Ileum (tissue), 1 donor: ENCODE data around the genes KLHL35 and DGAT2.

DNA sequence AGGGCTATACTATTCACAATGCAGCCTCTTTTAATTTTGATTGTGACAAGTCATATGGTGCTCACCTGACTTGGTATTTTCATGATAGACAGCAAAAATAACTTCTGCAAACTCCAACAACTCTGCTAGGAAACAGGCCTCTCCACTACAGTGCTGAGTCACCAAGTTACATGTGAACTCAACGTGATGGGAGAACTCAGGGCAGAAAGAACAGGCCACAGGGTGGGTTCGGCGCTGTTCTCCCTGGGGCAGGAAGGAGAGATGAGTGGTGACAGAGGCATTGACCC, 76.6 kb upstream of the UCP3 start:
- PRO-cap = no peak

DNA sequence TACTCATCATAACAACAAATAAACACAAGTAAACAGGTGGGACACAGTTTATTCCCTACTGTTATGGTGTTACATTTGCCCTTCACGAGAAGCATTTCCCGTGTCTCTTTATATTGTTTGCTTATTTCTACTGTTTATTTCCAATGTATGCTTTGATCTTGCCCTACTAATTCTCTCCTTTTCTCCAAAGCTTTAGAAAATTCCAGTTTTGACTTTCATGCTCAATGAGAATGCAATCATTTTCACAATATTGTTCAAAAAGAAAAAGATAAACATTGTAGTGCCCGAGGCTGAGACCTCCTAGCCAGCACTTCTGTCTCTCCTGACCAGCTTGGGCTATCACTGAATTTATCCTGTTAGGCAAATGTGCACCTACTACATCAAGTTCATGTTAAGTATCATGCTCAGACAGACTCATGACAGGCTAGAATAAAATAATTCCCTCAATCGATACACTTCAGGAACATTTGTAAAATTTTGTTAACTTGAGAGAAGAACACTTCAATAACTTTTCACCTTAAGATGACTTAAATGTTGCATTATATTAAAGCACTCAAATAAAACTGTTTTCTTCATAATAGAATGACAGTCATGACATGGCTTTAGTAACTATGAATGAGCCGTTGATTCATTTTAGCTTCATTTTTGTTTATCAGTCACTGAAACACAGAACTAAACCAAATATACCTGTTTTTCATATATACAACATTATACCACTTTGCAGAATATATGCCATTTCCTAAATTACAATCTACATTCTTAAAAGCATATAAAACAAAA, 22.4 kb upstream of the P4HA3 start:
- PRO-cap = no peak

DNA sequence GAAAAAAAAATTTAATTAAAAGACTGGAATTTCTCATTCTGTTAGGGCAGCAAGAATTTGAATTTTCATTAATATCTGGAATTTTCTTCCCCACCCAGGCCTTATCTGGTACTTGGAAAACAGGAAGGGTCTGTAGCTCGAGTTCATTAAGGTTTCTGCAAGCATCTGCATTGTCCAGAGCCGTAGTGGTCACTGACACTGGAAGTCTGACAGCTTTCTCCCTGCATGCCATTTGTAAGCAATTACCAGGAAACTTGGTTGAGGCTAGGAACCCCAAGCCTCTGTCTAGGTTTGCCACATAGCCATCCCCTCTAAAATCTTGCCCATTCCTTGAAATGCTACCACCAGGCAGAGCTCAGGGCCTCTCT, 5.4 kb upstream of the PGM2L1 start:
- PRO-cap = no peak

- PRO-cap = no peak
Measured at GRCh38 chr11:74441936-74442341, 25.4 kb downstream of the KCNE3 start.

GRCh38 chr11:74640852-74641625, 48.7 kb downstream of the POLD3 start:
- PRO-cap = no peak

DNA sequence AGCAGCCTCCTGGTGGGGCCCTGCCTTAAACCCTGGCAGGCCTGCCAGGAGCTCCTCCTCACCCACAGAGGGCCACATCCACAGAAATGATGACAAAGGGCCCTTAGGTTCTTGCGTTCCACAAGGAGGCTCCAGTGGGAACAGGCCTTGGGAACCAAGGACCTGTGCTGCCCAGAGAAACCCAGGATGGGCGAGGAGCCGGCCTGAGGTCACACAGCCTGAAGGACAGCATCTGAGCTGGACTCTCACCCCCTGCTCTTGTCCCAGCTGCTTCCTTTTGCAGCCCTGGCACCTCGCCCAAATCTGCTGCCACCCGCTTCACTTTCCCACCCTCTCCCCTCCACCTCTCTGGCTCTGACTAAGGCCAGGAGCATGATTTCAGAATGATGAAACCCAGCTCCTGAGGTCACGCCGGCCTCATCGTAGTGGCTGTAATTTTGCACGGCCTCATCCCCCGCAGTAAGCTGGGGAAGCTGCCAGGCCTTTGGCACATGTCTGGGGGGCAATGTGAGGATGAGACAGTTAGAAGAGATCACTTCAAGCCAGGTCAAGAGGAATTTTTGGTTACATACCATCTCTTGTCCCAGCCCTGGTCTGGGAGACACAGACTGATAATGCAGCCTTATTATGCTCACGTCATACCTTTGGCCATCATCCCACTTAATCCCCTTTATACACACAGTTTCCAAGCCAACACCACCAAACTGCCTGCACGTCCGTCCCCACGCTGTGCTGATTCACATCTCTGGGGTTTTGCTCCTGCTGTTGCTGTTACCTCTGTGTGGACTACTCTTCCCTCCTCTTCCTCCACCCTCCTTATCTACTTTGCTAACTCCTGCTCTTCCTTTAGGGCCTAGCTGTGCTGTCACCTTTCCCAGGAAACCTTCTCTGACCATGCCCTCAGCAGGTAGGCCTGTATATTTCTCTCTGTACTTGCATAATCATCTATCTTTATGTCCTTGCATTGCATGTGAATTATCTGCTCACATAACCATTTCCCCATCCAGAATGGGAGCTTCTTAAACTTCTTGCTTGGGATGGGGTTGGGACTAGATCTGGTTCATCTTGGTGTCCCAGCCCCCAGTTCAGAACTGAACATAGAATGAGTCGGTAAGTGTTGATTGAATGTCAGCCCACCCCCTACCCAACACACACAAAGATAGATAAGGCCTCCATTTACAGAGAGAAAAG, 58.1 kb downstream of the CHRDL2 start:
- PRO-cap = no peak

DNA sequence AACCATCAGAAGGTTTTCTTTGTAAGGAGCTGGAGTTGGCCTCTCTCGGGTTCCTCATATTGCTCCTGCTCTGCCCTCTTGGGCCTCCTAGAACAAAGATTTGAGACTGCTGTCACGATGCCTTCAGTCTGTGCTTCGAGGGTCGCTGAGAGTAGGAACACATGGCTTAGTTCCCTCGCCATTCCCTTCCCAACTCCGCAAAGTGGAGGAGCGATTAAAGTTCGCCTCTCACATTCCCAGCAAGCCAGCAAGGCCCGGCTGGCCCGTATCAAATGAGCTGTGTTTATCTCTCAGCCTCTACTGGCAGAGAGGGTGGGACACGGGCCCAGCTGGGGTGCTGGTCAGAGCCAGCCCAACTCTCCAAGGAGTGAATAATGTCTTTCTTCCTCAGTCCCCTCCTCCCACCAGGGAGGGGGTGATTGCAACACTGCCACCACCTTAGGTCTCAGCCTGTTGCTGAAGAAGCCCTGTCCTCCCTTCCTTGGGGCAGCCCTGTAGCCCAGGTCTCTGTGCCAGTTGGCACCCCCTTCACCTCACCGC, 10.3 kb downstream of the CHRDL2 start:
- PRO-cap = no peak

DNA sequence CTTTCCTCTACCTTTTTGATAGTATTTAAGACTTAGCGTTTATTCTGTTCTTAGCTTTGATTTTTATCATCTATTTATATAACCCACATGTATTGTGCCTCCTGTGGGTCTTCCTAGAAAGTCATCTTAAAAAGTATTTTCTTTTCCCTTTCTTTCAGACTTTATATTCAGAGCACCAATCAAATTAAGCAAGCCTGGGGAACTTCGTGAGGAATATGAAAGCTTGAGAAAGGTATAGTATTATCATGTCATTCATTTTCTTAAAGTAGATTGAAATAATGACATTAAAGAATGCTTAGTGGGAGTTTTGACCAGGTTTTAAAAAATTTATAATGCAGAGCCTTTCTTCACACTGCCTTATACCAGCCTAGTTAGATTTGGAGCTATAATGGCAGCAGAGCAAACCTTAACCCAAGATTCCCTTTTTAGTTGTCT, 40.8 kb downstream of the RNF169 start:
- PRO-cap = no peak

DNA sequence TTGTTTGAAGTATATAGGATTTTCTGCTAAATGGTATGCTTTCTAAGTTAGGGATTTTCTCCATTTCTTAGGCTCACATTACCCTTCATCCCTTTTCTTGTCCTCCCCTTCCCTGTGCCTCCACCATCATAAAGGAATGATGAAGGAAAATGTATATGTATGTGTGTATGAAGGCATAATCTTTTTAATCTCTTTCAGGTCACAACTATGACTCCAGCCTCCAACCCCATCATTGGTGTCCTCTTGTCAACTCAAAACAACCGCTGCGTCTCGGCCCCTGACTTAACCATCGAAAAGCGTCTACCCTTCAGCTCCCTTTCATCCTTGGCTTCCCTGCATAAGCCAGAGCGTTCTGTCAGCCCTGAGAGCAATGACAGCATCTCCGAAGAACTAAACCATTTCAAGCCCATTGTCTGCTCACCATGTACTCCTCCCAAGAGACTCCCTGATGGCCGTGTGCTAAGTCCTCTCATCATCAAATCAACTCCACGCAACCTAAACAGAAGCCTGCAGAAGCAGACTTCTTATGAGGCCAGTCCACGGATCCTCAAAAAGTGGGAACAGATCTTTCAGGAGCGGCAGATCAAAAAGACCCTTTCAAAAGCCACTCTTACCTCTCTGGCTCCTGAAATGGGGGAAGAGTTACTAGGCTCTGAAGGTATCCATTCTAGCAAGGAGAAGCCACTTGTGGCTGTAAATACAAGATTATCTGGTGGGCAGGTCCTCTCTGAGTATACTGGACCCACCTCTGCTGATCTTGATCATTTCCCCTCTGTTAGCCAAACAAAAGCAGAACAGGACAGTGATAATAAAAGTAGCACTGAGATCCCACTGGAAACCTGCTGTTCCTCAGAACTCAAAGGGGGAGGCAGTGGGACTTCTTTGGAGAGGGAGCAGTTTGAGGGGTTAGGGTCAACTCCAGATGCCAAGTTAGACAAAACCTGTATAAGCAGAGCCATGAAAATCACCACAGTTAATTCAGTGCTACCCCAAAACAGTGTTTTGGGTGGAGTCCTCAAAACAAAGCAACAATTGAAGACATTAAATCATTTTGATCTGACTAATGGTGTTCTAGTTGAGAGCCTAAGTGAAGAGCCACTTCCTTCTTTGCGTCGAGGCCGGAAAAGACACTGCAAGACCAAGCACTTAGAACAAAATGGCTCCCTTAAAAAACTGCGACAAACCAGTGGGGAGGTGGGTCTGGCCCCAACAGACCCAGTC, 87.1 kb downstream of the RNF169 start:
- PRO-cap = no peak

GRCh38 chr11:75159953-75160912, 9.3 kb downstream of the SLCO2B1 start:
- PRO-cap = unidirectional peak, plus-strand start at chr11:75160454; unidirectional peak, plus-strand start at chr11:75160477; unidirectional peak, minus-strand start at chr11:75160552

GRCh38 chr11:75168361-75169093, 17.6 kb downstream of the SLCO2B1 start:
- PRO-cap = no peak

DNA sequence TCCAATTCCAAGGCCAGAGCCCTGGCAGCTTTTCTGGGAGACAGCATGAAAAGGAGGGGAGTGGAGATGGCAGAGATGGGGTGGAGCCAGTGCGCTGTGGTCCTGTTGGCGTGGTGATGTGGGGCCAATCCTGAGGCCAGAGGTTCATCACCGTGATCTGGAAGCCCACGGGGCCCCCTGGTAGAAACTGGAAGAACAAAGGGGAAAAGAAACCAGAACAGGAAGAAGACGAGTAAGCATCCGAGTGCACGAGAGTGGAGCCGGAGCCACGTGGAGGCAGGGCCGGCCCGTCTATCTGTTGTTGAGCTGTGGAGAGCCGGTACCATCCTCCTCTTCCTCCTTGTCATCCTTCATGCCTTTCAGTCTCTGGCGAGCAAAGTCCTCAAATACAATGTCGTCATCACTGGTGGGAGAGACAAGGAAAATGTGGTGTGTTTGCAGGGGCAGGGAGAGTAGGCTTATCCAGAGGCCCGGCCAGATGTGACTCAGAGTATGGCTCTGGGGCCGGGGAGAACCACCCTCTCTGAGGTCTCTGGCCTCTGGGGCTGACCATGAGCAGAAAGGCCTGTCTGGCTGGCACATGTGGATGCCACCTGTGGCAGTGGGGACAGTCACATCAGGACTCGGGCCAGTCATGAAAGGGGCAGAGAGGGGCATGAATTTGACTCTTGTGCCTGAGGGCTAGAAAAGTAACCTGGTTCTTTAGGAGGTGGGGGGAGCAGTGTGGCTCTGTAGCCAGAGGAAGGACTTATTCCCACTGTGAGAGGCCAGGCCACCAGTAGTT, 25.5 kb downstream of the TPBGL start:
- PRO-cap = no peak

GRCh38 chr11:75311269-75312534, 39.8 kb downstream of the ARRB1 start:
- PRO-cap = bidirectional peak, plus-strand start at chr11:75312261, minus-strand start at chr11:75312115

DNA sequence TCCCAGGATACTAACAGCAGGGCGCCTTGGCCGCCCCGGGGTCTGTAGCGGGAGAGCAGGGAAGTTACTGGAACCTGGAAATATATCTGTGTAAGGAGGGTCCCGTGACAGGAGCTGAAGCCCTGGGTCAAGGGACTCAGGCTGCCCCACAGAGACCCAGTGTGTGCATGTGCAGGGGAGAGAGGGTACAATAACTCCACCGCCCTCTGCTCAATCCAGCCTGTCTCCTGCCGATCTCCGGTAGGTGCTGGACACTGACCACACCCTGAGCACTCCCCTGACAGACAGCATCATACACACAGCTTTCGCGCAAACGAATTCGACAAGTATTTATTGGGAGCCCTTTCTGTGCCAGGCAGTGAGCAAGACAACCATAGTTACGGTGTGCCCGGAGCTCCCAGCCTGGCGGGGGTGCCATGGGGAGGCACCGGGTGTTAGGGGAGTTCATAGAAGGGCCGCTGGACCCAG, 2.0 kb downstream of the KLHL35 start:
- PRO-cap = no peak

GRCh38 chr11:75433086-75433745, at the start of gene KLHL35:
KLHL35 (minus strand) TSS chr11:75433203.
- PRO-cap = no peak

DNA sequence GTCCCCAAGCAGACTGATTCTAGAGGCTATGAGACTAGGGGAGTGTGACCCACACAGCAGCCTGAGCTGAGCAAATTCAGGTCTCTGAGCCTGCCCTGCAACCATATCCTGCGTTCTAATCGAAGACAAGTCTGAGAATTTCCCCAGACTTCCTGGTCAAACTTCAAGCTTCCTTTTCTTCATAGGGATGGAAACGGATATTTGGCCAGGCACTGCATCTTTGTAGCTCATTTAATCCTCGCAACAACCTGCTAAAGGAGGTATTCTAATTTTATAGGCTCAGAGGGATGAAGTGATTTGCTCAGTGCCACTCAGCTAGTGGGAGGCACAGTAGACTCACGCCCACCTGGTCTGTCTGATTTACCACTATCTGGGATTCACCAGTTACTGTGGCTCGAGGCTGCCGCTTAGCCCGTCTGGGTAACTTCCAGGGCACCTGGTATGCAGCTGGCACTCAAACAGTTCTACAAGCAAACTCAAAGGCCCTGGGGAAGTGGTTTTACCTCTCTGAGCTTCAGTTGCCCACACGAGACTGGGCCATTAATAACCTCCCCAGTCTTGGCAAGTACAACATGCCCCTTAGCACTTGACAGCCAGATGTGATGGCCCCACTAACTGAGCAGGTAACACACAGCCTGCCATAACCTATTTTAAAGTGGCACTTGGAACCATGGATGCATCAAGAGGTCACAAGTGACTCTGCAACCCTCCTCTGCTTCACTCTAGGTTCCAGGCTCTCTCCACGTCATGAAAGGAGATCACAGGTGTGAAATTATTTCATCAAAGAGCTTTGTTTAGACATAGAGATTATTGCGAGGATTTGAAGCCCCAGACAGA, 2.6 kb downstream of the GDPD5 start:
- PRO-cap = no peak

GRCh38 chr11:75565986-75567079, 4.3 kb downstream of the SERPINH1 start:
- PRO-cap = no peak

DNA sequence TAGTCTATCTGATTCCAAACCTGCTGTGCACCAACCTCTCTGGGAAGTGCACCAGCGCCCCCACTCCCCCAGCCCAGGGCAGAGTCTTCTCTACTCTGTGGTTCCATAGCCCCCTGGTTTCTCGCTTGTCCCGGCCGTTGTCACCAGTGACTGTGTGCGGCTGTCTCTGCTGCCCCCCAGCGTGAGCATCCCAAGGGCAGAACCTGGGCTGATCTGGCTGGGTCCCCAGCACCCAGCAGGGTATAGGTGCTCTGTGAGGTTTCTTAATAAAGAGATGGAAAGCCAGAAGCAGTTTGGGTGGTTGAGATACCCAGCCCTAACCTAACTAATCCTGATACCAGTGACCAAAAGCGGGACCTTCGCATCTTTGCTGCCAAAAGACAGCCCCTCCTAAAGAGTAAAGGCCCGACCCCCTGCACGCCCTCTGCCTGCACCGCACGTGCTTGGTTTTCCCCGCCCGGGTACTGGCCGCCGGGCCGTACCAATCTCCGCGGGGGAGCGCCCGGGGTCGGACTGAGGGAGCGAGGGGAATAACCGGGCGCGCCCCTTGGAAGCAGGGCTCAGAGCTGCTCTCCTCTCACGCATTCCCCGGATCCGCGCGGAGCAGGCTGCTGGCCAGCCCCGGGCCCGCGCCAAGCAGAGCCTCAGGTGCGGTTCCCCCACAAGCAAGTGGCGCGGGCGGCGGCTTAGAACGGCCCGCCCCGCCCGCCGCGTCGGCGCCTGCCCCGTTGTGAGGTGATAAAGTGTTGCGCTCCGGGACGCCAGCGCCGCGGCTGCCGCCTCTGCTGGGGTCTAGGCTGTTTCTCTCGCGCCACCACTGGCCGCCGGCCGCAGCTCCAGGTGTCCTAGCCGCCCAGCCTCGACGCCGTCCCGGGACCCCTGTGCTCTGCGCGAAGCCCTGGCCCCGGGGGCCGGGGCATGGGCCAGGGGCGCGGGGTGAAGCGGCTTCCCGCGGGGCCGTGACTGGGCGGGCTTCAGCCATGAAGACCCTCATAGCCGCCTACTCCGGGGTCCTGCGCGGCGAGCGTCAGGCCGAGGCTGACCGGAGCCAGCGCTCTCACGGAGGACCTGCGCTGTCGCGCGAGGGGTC, at the start of gene DGAT2:
DGAT2 (plus strand) TSS at position 767 of the 1,090 bp plus-strand sequence.
- PRO-cap = unidirectional peak, plus-strand start at position 746 of the sequence

DNA sequence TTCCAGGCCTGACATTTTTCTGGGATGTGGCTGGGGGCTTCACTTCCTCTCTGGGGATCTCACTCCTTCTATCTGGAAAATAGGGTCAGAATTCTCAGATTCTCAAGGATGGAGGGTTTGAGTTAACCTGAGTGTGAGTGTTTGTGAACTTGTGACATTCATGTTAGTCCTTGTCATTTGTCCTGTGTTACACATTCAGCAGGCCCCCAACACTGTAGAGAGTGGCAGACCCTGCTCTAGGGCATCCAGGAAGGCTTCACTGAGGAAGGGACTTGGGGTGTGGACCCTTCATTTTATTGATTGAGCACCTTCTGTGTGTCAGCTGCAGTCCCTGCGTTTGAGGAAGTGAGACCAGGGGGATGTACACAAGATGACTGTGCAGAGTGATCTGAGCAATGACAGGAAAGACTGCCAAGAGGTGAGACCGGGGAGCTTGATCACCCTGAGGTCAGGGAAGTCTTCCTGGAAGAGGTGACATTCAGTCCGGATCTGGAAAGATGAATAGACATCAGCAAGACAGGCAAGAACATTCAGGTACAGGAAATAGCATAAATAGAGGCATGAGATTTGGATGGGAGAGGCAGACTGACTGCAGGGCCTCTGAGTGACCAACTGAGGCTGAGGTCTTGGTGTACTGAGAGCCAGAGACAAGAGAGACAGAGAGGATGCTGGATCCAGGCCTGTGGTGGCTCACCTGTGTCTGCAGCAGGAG, 5.0 kb downstream of the DGAT2 start:
- PRO-cap = no peak

DNA sequence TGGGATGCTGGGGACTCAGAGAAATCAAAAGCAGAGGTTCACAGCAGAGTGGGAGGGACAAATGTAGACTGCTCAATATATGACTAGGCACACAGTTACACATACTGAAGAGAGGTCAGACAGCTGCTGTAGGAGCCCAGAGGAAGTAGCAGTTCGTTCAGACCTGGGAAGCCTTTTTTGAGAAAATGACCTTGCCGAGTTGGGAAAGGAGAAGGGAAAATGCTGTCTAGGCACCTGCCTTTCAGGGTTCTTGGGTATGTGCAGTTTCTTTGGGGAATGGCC, 4.3 kb upstream of the UVRAG start:
- PRO-cap = no peak